ENCODE measurements around a stretch of chr18.

DNA sequence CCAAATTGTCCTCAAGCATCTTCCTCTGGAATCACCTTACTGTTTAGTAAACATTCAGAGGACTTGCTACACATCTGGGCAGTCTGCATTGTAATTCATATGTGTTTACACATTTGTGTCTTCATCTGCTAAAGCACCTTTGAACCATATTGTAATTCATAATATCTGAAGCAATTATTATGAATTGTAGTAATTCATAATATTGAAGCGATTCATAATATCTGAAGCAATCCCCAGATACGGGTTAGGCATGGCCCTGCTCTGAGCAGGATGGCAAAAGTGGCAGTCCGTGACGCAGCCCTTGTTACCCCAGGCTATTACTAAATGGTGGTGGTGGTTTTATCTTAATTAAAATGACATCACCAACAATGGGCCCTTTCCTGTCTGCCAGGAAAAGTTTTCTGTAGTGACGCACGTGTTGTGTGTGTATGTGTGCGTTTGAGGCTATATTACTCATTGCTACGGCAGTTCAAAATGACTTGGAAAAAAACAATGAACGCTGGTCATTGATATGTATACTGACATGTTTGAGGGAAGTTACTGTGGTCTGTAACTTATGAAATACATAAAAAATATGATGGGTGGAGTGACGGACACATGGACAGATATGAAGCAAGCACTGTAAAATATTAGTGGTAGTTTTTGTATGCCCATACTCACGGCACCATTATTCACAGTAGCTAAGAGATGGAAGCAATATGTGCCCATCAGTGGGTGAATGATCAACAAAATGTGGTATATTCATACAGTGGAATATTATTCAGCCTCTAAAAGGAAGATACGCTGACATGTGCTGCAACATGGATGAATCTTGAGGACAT lies 10.5 kb upstream of the MOCOS start:
- PRO-cap, result no peak

DNA sequence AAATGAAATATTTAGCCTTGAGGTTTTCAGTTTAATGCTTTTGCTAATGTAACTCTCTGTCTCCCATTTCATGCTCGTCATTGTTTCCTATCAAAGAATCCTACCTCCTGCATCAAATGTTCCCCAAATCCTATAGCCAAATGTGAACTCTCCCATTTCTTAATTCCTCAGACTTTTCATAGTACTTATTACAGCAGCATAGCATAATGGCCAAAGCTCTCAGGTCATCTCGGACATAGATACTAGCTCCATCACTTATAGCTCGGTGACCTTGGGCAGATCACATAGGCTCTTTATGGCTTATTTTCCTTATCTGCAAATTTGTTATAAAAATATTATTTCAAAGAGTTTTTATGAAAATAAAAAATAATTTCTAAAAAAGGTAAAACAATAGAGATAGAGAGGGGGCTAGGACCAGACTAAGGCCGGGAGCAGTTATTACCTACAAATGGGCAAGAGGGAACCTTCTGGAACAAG lies 341.6 kb downstream of the KIAA1328 start:
- PRO-cap, result no peak

- PRO-cap, result unidirectional peak, minus-strand start at chr18:37254609
Observed at GRCh38 chr18:37254466-37254838, 311.1 kb downstream of the CELF4 start.

GRCh38 chr18:37538298-37539145 lies 27.1 kb downstream of the CELF4 start:
- PRO-cap, result no peak

GRCh38 chr18:42165294-42165493 lies 210.2 kb downstream of the PIK3C3 start:
- PRO-cap, result no peak

DNA sequence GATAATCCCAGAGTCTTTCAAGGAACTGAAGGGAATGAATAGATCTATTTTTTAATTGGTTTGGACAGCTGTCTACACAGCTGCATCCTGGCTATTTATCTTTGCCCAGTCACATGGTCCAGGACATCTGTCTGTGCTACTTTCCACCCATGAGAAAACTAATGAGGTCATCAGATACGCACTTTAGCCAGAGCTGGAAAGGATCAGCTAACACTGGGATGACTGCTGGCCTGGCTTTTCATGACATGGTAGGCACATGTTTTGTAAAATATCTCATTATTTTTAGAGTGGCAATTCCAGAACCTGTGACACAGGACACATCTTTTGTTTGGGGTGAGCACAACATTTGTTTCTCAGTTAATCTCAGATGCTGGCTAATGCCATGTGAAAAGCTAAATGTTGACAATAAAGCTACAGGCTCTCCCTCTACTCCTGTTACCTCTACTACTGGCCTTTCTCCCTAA lies 500.8 kb downstream of the RIT2 start:
- PRO-cap, result no peak

DNA sequence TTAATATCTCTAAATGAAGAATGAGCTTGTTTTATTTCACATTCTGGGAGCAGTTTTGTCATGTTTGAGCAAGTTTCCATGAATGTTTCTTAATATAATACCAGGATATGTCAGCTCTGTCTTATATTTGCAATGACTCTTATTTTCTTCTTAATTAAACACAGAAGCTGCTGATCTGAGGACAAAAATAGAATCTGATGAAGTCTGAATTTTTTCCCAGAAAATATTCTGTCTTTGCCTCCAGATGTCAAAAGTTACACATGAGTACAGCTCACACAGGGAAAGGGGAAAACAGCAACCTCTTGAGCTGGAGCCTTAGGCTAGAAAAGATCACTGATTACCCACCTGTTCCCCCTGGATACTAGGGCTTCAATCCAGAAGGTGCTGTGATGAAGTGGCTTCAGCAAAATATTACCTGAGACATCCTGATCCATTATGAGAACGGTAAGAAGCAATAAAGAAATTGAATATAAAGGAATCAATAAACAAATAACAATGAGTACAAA lies 606.7 kb upstream of the SYT4 start:
- PRO-cap, result no peak

- PRO-cap, result no peak
Observed at GRCh38 chr18:44707842-44708234, 27.1 kb downstream of the SETBP1 start.

GRCh38 chr18:44715165-44715575 lies 34.5 kb downstream of the SETBP1 start:
- PRO-cap, result no peak

GRCh38 chr18:44725599-44726085 lies 45.0 kb downstream of the SETBP1 start:
- PRO-cap, result no peak

DNA sequence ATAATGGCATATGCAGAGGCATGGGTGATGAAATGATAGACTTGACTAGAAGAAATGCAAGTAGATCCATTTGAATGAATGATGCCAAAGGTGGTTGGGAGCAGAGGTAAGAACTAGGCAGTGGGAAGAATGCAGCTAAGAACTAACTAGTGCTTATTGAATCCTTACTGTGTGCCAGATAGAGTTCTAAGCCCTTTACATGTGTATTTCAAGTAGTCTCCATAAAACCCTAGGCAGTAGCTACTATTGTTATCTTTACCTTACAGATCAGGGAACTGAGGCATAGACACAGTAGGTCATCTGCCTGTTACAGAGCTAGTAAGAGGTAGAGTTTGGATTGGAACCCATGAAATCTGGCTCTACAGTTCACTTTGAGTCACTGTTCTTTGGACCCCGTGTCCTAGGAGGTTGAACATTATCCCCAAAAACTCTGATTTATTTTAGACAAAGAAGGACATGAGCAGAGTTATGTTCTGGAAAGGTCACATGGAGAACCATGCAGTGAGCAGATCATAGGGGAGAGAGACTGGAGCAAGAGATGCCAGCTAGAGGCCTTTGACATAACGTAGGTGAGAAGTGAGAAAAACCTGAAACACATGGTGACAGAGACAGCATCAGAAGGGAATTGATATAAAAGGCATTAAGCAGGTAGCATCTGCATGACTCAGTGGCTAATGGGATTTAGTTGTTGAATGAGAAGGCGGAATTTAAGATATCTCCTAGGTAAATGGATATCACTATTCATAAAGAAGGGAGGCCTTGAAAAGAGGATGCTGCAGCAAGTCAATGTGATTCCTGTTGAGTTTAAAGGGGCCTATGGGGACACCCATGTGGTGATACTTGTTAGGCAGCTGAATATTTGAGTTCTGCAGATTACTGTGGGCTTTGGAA lies 48.3 kb downstream of the SETBP1 start:
- PRO-cap, result no peak

- PRO-cap, result no peak
Observed at GRCh38 chr18:44742536-44743411, 62.1 kb downstream of the SETBP1 start.

GRCh38 chr18:44745379-44746214 lies 64.9 kb downstream of the SETBP1 start:
- PRO-cap, result no peak

GRCh38 chr18:44800286-44800773 lies 119.6 kb downstream of the SETBP1 start:
- PRO-cap, result no peak

DNA sequence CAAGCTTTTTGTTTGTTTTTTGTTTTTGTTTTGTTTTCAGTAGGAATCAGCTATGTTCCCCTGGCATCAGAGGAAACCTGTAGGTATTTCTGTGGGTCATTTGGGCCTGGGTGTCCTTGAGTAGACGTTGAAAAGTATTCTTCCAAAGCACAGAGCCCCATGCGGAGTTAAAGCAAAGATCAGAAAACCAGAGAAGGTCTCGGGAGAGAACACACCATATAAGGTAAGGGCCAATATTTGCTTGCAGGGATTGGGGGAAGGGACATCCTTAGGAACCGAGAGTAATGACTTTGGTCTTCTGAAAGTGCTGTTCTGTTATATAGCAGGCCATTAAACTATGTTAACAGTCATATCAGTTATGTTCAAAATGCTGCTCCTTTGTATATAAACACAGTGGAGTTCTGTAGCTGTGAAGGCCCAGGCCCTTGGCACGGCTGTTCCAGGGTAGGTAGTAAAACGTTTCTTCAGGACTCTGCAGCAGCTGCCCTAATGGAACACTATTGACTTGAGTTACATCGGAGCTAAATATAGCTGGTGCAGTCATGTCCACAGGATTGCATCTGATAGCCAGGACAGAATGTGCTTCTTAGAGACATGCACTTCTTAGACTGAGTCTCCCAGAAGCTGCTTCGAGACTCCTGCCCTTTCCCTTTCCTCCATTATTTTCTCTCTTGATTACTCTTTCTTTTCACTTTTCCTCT lies 122.3 kb downstream of the SETBP1 start:
- PRO-cap, result no peak

GRCh38 chr18:45320767-45321173 lies 294.5 kb upstream of the SLC14A2 start:
- PRO-cap, result no peak

DNA sequence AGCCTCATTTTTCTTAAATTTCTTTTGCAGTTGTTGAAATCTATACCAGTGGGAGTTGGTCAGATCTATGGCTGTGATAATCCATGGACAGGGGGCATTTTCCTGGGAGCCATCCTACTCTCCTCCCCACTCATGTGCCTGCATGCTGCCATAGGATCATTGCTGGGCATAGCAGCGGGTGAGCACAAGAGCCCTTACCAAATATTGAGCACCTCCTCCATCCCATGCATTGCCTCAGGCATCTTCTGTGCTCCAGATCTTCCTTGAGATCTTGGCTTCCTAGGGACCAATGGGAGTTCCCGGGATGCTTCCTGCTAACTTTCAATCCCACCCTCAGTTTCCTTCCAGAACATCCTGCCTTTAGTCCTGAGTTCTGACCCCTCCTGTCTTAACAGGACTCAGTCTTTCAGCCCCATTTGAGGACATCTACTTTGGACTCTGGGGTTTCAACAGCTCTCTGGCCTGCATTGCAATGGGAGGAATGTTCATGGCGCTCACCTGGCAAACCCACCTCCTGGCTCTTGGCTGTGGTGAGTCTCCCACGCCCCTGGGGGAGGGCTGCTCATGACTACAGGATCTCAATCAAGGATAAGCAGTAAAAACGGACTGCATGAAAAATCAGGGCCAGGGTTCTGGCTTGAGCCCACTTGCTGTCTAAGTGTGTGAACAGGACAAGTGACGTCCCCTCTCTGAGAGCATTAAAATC lies 15.3 kb downstream of the SLC14A1 start:
- PRO-cap, result no peak

DNA sequence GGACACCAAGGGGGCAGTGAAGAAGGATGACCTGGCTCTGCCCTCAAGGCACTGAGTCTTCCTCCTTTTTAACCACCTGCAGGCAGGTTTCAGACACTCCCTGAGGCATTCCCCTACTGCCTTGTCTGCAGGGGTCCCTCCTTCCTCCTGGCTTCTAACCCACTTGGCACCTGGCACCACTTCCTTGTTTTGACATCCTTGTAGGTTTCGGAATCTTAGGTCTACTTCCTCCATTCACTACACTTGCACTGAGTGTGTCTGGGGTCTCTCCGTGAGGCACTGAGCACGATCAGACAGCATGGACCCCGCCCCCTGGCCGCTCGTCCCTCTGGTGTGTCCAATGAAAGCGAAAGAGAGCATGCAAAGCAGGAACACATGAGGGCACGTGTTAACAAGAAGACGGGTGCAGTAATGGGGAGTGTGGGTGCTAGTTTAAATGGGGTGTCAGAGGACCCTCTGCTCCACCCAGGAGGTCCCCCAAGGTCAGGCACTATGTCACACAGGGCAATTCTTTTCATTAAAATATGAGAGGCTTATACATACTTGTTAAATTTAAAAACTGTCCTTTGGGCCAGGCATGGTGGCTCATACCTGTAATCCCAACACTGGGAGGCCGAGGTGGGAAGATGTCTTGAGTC lies 5.8 kb upstream of the C18orf25 start:
- PRO-cap, result no peak

GRCh38 chr18:46216048-46216493 lies 42.2 kb downstream of the C18orf25 start:
- PRO-cap, result no peak

GRCh38 chr18:46293731-46294368 lies 40.0 kb upstream of the RNF165 start:
- PRO-cap, result no peak

All from left lung (tissue), 1 donor.